Endodermal cell (in vitro differentiated cells): ENCODE measurements around the genes RABGGTB, ST6GALNAC5 and MIGA1.

DNA sequence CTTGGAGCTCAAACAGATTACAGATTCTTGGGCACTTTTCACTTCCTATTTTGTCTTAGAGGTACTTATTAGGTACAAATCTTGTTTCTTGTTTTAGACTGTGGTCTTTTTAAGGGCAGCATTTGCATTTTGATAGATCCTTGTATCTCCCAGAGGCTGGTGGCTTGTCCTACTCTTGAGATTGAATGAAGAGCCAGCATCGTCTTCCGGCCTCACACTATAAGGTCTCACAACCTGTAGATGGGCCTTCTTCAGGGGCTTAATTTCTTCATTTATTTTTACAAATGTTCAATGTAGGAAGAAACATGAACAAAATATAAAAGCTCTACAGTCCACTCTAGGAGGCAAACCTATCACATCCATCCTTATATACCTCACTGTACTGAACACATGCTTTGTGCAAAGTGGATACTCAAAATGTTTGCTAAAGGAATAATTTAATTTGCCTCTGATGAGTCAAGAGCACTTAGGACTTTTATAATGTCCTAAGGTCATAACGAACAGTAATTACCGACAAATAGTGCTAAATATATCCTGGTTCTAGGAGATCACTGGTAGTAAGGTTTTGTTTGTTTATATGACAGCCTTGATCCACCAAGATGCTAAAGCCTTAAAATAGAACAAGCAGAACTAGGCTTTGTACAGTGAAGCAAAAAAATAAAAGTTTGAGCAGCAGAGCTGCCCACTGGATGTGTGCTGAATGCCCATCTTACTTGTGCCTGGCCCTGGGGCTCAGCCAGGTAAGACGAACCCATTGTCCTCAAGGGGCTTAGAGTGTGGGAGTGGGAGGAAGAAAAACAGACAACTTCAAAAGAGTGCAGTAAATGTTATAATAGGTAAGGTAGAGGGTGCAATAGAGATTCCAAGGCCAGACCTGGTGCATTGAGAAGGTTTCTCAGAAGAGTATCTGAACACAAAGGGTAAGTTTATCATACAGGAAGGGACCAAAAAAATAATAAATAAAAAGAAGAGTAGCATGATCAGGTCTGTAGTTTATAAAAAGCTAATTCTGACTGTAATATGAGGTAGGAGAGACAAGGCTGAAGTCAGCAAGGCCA is 70.6 kb downstream of the GADD45A start:
- PRO-cap, result no peak

DNA sequence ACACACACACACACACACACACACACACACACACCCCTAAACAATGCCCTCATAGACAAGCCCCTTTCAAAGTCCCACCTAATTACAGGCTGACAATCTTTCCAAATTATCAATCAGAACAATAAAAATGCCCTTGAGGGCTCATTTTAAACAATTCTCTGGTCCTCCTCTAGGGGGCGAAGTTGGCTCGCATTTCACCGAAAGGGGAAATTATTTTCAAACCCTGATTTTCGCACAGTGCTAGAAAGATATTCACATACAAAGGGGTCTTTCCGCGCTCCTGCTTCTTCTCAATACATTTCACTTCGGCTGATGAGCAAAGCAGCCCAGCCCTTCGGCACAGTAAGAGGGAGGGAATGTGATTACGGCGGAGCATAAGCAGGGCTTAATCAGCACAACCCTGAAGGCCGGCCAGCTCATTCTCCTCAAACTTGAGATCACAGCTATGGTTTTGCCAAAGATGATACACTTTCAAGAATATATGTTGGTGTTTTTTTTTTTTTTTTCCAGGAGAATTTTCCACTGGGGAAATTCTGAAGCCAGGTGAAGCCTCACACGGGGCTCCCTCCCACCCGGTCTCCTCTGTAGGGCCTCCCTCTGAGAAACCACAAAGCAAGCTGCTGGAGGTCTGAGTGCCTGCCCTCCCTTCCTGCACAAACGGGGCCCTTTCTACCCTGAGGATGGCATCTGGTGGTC is 67.0 kb downstream of the GNG12 start:
- PRO-cap, result no peak

GRCh38 chr1:67818895-67819471 is 14.3 kb downstream of the GNG12 start:
- PRO-cap, result no peak

DNA sequence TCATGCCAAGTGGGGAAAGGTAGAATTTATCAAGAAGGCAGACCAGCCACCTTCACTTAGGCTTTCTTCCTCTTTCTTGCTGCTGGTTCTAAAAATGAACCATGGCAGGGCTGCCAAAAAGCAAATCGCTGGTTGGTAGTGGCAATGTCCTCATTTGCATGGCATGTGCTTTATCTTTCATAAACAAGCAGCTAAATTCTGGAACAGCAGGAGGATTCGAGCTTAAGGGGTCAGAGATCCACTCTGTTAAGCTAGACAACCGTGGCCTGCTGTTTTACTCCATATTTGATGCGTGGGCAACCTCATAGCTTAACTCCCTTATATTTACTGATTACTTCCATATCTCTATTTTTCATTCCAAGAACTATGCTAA is 91.3 kb downstream of the RPE65 start:
- PRO-cap, result no peak

GRCh38 chr1:70235463-70235752 is 14.2 kb downstream of the SRSF11 start:
- PRO-cap, result no peak

GRCh38 chr1:71052972-71054133 is 5.7 kb upstream of the PTGER3 start:
- PRO-cap, result no peak

DNA sequence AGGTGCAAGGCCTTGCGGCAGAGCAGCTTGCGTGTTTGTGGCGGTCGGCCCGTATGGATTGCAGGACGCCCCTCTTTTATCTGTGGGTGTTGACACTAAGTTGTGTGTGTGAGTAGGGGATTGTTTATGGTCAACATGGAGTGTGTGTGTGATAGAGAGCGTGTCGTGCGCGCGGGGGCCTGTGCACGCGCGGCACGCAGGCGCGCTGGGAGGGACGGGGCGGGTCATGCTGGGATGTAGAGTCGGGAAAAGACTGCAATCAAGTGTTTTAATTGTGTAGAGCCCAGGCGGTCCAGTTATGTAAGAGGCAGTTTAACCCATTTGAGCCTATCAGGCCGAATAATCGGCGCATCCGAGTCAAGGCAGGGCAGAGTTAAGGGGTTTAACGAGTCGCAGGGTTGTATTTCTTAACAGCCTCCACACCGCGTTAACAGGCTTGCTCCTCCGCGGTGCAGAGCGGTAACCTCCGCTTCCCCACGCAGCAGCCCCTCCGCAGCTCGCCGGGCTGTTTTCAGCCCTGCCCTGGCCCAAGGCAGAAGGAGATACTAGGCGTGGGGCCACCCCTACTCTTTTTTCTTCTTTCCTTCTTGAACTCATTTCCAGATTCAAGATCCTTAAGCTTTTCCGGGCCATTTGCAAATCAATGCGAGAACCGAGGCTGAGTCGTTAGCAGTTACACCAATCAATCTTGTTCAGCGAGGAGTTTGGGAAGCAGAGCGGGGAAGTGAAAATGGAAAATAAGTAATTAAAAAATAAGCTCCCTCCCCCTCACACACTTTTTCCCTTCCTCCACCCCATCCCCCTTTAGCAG is 1.4 kb upstream of the NEGR1 start:
- PRO-cap, result bidirectional peak, plus-strand start at position 120 of the sequence, minus-strand start at position 55 of the sequence; bidirectional peak, plus-strand start at position 266 of the sequence, minus-strand start at position 261 of the sequence

- PRO-cap, result unidirectional peak, plus-strand start at chr1:72898764; unidirectional peak, minus-strand start at chr1:72899143; unidirectional peak, minus-strand start at chr1:72899232
These were observed 616.5 kb upstream of the NEGR1 start for GRCh38 chr1:72898465-72899670.

DNA sequence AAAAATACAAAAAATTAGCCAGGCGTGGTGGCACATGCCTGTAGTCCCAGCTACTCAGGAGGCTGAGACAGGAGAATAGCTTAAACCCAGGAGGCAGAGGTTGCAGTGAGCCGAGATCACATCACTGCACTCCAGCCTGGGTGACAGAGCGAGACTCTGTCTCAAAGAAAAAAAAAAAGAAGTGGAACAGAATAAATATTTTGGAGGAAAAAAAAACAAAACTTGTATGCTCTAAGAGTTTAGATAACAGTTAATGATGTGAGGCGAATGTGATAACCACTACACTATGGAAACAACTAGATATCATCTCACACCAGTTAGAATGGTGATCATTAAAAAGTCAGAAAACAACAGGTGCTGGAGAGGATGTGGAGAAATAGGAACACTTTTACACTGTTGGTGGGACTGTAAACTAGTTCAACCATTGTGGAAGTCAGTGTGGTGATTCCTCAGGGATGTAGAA is 391.3 kb downstream of the LRRIQ3 start:
- PRO-cap, result no peak

GRCh38 chr1:74731005-74732254 is 1.4 kb downstream of the CRYZ start:
- PRO-cap, result no peak

DNA sequence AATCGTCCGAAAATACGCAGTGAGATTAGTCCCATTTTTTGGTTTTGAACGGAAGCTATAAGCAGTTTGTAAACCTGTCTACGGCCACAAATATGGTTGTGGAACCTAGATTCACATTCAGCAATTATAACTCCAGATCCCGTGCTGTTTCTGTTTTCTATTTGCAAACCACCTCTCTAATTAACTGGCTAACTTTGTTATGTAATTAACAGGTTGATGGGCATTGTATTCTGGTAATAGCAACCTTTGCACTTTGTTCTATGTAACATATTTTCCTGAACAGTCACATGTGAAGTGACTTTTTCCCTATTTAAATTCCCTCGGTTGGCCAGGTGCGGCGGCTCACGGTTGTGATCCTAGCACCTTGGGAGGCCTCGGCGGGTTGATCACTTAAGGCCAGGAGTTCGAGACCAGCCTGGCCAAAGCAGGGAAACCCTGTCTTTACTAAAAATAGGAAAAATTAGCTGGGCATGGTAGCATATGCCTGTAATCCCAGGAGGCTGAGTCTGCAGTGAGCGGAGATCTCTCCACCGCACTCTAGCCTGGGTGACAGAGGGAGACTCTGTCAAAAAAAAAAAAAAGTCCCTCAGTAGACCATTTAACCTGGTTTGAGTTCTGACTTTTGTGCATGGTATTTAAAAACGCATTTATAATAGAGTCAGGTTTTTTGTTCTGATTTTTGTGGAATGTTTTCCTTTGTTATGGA is 1.4 kb downstream of the ACADM start:
- PRO-cap, result no peak

- PRO-cap, result bidirectional peak, plus-strand start at chr1:75786256, minus-strand start at chr1:75786102; bidirectional peak, plus-strand start at chr1:75786756, minus-strand start at chr1:75786717
These were observed at the start of gene RABGGTB for GRCh38 chr1:75785933-75786946. TSS of gene RABGGTB (plus strand) at chr1:75786256.

GRCh38 chr1:76075455-76076395 is 1.2 kb downstream of the ST6GALNAC3 start:
- PRO-cap, result no peak

GRCh38 chr1:76867154-76868108 is at the start of gene ST6GALNAC5:
TSS of gene ST6GALNAC5 (plus strand) at chr1:76867480.
- PRO-cap, result unidirectional peak, plus-strand start at chr1:76867480; unidirectional peak, minus-strand start at chr1:76867887

DNA sequence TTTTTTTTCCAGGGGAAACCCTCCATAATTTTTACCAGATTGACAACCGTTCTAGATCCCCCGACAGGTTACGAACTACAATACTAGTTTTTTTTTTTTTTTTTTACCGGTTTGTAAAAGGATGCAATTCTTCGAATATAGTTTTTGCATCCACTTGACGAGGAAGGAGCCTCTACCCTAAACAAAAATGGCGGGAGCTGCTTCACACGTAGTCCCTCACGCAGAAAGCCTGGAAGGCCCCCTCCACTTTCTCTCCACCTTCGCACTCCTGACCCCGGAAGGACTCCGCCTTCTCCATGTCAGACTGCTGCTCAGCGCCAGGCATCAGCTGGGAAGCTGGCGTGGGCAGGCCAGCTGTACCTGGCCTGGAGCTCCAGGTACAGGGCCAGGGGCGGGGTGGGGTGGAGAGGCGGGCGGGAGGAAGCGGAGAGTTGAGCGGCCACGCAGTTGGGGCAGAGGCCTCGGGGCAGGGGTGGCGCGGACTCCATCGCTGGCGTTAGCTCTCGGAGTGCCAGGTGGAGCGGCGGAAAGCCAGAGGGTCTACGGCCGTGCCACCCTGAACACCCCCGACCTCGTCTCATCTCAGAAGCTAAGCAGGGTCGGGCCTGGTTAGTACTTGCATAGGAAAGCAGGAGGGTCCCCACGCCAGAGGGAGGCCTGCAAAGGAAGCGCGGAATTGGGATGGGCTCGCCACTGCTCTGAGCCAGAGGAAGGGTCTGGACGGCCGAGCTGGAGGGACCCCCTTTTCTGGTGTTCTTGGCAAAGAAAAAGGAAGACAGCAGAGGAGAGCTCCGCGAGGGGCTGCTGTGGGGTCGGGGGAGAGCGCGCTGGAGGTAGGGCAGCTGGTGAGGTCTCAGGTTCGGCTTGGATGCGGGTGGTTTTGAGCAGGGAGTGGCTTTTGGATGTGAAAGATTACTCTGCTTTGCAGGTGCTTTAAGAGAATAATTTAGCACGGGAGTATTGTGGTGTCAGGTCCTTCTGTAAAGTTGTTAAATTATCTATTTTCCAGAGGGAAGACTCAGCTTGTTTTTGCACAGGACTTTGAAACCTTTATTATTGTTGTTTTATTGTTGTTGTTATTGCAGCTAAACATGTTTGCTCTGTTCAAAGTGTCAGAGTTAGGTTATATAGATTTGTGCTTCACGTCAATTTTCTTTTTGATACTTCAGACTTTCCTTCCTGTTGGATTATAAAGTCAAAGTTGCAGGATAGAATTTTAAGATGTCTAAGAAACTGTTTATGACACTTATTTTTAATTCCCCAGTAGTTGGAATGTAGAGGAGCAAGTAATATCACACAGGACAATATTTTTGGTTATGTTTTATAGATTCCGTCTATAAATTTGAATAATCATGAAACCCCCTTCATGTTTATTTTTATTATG is at the start of gene MIGA1:
Gene MIGA1, plus strand, starts transcription at position 290 of the 1,384 bp plus-strand sequence.
- PRO-cap, result unidirectional peak, plus-strand start at position 299 of the sequence; unidirectional peak, plus-strand start at position 446 of the sequence

- PRO-cap, result no peak
These were observed 40.6 kb upstream of the NEXN start for GRCh38 chr1:77847563-77848569.

DNA sequence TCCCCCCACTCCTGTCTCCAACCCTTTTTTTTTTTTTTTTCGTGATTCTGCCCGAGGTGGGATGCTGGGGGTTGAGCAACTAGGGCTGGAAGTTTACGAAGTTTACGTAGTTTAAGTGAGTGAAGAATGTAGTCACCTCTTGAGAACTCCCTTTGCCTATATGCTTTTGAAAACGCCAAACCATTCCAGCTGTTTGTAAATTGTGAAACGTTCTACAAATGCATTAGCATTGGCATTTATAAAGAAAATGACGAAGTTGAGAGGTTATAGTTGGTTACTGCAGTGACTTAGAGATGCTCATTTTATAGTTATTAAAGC is 867 bp downstream of the NEXN start:
- PRO-cap, result no peak

DNA sequence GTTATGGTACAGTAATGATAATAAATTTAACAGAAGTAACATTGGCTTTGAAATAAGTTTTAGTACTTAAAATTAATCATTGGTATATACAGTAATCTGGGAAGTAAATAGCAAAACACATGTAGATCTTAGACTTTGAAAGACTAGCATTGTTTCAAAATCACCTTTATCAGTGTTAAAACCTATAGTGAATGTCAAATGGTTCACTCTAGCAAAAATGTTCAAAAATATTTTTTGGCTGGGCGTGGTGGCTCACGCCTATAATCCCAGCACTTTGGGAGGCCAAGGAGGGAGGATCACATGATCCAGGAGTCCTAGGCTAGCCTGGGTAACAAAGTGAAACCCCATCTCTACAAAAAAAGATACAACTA is 42.8 kb downstream of the FUBP1 start:
- PRO-cap, result no peak

GRCh38 chr1:77983245-77984265 is 4.7 kb upstream of the FUBP1 start:
- PRO-cap, result unidirectional peak, plus-strand start at chr1:77983419; unidirectional peak, minus-strand start at chr1:77983567; unidirectional peak, minus-strand start at chr1:77983665

DNA sequence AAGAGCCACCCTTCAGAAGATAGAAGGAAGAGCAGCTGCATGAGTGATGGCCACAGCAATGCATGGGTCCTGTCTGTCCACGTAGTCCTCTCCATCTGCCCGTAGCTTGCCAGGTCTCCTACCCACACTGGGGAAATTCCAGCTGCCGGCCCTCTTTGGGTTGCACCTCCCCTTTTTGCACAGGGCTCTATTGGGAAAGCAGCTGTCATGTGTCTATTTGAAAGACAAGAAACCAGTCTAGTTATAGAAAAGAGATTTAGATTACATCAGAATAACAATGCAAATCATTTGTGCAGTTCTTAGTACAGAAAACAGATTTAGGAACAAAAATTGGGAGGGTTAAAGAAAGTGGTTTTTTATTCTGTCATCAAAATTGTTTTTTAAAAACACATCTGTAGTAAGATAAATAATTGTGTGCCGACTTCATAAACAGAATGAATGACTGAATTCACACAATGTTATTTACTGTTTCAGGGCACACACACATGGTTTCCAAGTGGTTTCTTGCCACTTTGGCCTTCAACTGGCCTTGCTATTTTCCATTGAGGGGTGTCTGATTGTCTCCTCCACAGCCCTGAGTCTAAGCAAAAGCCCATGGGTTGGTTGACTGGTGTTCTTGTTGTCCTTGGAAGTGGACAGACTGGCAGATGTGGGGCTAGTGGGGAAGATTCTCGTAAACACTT is 204.6 kb downstream of the GIPC2 start:
- PRO-cap, result no peak